Cardiac ventricle fibroblast (primary cell): ENCODE data around the genes GPR176, SRP14 and PLCB2.

DNA sequence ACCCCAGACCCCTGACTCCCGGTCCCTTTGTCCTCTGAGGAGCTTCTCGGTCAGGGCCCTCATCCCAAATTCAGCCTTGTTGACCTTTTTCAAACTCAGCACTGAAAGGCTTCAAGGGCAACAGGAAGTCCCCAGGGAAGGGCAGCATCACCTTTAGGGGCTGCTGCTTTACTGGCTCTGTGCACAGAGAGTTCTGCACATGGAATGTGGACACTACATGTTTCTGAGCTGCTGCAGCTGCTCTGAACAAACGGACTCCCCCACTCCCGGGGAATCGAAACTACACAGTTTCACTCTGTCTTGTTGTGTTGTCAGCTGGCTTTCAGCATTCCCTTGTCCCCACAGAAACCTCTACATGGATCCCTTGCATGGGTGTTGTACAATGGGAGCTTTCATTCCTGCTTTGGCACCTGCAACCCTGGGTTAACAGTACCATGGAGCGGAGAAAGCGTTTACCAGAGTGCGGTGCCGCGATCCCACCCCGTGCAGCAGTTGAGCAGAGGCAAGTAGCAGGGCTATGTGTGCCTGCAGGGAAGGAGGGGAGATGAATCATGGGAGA lies 408.2 kb upstream of the THBS1 start:
- RAMPAGE, long total RNA: no peak

DNA sequence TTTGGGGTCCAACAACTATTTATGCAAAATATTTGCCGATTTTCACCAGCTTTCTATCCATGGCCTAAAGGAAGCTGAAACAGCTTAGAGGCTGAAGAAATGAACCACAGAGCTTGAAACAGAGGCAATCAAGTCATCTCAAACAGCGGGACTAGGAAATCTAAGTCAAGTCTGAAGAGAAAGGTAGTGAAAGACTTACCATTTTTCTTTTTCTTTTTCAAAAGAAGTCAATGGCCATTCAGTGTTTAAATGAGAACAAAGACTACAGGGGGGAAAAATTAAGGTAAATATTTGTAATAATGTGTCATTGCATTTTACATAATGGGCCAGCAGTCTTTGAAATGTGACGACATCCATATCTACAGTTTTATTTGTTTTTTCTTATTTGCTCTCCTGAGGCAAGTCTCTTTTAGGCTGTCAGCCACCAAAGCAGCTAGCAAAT lies 307.2 kb upstream of the THBS1 start:
- RAMPAGE, long total RNA: no peak

- RAMPAGE, long total RNA: no peak
These were observed 160.2 kb upstream of the THBS1 start for GRCh38 chr15:39420427-39421264.

DNA sequence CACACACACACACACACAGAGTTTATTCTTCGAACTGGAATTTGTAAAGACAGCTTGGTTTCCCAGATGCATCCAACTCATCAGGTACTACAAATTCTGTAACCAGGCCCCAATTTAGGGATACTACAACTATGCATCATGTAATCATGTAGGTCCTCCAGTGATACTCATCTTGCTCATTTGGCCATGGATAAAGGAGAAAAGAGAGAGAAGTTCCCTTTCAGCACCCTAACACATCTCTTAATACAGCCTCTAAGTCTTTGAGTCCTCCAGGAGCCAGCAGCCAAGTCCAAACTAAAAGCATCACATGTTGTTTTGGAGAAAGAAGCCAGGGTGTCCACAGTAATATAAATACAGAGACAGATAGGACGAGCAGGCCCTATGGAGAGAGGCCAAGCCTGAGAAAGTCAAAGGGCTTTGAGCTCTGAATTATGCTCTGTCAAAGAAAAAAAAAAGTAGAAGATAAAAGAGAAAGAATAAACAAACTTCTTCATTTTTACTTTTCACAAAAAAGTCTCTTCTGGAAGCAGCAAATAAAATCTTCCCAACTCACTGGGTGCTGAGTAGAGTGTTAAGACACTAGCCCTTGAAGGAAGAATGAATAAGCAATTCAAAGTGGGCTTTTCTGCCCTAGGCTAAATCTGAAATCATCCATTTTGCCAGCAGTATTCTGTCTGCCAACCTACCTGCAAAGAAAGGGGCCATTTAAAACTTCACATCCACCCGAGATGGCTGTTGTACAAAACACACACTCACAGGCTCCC lies 92.4 kb upstream of the THBS1 start:
- RAMPAGE, long total RNA: no peak

- RAMPAGE, long total RNA: no peak
These were observed 805 bp downstream of the THBS1 start for GRCh38 chr15:39581643-39582124.

DNA sequence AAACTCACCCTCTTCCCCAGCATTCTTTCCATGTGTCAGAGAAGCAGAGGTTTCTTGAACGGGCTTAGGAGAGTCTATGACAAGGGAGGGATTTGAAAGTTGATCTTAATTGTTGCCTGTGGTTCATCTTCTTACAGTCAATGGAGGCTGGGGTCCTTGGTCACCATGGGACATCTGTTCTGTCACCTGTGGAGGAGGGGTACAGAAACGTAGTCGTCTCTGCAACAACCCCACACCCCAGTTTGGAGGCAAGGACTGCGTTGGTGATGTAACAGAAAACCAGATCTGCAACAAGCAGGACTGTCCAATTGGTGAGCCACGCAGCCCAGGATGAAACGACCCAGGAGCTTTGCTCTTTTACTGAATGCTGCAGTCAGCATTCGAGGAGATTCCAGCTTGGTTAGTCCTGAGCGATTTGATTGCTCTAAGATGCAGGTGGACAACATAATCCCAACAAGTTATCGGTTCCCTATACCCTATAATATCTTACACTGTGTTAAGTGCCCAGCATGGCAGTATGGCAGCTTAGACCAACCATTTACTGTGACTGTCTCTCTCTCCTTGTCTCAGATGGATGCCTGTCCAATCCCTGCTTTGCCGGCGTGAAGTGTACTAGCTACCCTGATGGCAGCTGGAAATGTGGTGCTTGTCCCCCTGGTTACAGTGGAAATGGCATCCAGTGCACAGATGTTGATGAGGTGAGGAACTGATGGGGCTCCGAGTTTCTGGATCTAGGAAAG lies 7.7 kb downstream of the THBS1 start:
- RAMPAGE, long total RNA: no peak

DNA sequence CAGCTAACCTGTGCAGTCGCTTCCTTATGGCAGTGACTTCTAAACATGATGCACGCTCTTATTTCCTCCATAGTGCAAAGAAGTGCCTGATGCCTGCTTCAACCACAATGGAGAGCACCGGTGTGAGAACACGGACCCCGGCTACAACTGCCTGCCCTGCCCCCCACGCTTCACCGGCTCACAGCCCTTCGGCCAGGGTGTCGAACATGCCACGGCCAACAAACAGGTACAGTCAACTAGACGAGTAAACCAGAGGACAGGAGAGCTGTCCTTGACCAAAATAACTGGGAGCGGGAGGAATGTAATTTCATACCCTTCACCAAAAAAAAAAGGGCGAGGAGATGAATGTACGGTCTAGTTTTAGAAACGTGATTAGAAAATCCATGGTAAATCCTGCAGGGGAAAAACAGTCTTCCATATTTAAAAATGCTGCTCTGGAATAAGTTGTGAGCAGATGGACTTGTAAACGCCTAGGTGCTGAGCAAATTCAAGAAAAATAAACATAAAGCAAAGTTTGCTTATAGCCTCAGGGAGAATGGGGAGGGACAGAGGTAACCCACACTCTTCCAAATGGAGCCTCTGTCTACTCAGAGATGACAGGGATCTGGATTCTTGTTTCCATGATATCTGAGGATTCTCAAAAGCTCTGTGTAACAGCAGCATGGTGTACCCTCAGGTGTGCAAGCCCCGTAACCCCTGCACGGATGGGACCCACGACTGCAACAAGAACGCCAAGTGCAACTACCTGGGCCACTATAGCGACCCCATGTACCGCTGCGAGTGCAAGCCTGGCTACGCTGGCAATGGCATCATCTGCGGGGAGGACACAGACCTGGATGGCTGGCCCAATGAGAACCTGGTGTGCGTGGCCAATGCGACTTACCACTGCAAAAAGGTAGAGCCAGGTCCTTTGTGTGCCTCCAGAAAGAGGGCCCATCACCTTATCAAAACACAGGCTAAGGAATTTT lies 8.5 kb downstream of the THBS1 start:
- RAMPAGE, long total RNA: no peak

- RAMPAGE, long total RNA: no peak
These were observed 18.5 kb downstream of the THBS1 start for GRCh38 chr15:39599383-39599782.

- RAMPAGE, long total RNA: no peak
These were observed 43.9 kb downstream of the THBS1 start for GRCh38 chr15:39624552-39625364.

DNA sequence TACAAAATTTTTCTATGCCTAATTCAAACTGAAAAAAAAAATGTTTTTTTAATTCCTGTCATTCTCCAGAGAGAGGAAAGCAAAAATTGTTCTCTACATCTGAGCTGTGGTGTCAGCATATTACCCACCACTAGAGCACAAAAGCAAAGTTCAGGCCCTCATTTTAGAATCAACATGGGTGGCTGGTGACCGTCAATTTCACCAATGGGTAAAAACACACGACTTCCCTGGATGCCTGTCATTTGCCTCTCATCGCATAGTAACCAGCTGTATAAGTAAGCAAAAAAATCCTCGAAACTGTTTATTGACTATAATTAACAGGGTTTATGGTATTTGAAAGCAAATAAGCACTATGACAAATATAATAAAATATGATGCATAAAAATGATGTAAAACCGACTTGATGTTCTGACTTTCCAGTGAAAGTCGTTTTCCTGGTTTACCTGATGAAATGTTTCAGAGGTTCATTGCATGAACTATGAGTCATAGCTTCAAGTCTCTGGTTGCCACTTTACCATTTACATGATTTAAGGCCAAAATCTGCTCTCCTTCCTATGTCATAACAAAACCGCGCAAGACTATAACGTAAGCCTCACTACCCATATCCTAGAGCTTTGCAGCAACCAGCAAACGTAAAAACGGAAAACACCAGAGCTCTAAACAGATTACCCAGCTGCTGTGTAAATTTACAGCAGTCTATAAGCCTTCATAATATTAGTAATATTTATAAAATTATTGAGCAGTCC lies 60.5 kb downstream of the THBS1 start:
- RAMPAGE, long total RNA: no peak

- RAMPAGE, long total RNA: no peak
These were observed at the start of gene GPR176 for GRCh38 chr15:39919715-39920506. GPR176 (minus strand) TSS chr15:39920266.

DNA sequence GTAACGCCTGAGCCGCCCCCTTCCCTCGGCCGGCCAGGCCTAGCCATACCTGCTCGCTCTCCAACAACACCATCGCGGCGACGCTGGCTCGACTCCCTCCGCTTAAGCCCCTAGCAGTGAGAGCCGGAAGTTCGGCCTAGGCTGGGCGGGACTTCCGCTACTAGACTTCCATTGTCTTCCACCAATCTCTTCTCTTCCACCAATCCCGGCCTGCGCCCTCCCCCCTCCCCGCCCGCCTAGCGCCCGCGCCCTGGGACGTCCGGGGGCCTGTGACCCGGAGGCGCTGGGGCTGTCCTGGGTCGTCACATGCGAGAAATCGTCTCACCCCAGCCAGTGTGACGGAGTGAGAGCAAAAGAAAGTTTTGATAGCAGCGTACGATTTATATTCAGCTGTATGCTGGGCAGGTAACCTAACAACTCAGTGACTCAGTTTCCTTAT lies at the start of gene SRP14:
Gene SRP14, minus strand, starts transcription at position 138 of the 439 bp plus-strand sequence.
- RAMPAGE, long total RNA: start-site peak on the minus strand centred at position 109 of the sequence, 61 bp wide, 8,186 and 649 reads in 2 replicates

DNA sequence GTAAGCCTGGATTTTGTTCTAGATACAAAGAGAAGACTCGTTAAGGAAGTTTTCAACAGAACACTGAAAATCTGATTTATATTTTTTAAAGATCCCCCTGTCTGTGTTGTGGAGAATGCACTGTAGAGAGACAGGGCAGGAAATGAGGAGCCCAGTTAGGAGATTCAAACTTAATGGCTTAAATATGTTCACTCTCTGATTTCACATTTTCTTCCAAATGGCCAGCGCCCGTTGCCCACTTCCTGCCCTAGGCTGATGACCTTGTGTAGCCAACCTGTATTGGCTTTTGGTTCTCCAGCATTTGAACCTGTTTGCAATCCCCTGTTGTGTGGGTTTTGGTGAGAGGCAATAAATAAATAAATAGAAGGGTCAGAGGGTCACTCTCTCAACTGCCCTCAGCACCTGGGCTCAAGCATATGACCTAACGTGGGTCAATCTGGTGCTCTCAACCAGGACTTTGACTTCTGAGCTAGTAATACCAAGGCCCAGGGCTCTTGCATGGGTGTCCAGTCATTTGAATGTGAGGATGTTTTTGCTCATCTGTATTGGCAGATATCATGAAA lies 1.7 kb upstream of the SRP14 start:
- RAMPAGE, long total RNA: no peak

DNA sequence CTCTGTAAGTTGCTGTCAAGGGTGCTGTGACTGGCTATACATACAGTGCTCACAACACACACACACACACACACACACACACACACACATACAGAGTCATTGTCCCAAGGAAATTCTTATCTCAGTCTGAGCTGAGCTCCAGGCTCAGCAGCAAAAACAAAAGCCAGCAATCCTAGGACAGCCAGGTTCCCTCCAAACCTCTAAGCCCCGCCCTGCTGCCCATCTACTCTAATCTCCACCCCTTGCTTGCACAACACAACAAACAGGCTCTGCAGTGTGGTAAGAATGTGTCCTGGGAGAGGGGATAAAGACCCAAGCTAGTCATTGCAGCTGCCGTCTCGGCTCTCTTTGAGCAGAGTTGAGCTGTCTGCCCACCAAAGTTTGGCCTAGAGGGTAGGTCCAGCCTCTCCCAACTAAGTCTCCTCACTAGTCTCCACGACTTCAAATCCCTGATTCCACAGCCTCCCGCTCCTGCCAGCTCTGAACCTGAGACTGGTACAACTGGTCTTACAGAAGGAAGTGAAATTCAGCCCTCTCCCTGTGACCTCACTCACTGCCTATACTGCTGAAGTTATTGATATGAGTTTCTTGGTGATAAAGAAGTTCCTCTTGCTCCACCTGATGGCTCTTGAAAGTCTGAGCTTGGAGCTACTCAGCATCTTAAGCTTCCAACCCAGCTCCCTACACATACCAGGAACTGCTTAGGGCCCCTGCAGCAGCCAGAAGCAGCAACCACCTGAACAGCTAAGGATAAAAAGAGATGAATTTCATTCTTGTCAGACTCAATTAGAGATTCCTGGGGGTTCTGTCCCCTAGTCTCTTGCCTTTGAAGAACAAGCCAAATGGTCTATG lies 2.0 kb downstream of the BMF start:
- RAMPAGE, long total RNA: no peak

DNA sequence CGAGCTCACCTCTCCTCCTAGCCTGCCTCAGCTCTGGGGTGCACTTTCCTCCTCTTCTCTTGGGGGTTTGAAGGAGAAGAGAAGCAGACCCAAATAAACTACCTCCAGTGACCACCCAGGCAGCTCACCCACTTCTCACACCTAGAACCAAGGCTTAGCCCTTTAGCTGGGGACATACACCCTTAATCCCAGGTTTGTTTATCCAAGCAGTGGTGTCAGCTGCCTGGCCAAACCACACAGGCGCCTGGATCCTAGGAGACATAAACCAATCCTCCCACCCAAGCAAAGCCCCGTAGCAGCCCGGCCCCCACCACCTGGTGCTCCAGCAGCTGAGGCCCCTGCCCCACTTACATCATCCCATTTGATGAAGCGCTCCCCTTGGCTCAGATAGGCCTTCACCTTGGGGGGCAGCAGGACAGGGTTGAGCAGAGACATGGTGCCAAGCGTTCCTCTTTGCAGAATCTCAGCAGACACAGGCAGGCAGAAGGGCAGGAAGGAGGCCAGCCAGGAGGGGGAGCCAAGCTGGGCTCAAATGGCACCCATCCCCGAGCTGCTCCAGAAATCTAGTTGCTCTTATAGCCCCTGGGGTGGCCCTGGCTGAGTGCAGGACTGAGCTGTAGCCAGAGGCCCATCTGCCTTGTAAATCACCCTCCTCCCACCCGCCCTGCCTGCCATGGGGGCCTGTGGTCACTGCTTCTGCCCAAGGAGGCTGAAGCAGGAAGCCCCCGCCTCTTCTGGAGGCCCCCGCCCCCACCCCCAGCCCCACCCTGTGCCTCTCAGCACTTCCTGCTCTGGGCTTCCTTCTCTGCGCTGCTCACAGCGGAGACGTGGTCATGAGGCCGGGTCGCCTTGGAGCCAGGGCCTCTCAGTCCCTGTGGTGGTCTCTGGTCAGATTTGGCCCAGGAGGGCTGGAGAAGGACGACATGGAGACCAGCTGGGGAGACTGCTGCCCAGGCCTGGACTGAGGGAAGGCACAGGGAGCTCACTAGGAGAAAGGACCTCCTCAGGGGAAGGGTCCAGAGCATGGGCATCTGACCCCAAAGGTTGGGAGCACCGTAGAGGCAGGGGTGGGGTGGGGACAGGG lies at the start of gene PLCB2:
Gene PLCB2, minus strand, starts transcription at position 698 of the 1,084 bp plus-strand sequence.
- RAMPAGE, long total RNA: no peak

DNA sequence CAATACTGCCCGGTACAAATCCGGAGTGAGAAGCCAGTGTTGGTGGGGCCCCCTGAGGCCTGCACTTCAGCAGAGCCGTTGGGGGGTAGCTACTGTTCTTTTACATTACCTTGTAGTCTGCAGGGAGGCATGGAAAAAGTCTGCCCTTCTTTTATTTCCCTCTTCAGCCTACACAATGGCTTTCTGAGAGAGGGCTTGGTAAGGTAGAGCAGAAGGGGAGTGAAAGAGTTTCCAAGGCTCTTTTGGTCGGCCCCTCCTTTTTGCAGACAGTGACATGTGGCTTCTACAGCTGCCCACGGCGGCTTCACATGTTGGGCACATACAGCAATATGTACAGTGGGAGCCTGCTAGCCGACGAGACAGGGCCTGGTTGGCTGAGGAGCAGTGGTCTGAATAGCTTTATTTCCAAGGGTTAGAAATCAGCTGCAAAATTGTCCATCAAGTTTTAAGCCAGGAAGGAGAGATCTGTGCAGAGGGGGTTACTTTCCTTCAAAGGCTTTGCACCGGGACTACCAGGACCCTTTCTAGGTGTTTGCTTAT lies 4.0 kb downstream of the INAFM2 start:
- RAMPAGE, long total RNA: no peak

DNA sequence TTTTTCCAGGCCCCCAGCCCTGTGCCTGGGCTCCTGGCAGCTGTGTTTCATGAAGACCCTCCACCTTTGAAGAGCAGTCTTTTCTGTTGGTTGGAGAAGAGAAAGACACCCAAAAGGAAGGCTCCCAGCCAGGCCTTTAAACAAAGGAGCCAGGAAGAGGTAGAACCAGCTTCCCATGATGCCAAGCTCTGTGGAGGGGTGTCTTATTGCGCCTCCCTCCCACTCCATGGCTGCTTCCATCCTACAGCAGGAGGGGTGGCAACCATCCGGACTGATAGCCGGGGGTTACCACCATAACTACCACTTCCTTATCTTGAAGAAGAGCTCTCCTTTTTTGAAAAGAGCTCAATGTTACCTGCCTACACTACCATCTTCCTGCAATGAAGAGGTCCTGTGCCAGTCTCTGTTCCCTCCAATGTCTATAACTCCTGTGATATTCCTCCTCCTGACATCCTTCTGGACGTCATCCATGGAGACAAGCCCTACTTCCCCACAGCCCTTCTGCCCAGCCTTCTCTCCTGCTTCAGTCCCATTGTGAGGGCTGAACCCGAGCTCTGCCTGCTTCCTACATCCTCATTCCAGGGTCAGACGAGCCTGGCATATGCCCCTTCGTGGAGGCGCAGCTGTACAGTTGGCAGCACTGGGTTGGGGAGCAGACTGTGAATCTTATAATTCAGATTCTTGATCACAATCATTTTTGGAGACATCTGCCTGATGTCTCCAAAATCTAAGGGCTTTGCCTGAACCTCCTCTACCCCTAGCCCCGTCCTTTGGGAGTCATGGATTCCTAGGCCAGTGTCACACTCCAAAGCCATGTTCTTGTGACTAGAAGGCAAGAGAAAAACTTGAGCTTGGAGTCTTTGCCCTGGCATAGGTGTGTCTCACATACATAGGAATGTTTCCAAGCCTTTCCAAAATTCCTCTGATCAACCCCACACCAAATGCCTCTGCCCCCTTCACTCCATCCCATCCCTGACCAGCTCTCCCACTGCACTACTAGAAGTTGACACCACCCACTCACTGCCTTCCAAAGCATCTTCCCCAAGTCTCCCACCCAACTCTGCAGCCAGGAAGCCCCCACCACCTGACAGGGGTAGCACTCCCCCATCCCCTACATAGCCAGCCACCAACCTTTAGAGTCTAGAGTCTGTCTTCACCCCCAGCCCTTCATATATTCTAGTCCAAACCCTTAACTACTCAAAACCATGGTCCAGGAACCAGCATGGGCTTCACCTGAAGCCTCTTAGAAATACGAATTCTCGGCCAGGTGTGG lies 8.3 kb downstream of the CCDC9B start:
- RAMPAGE, long total RNA: no peak

DNA sequence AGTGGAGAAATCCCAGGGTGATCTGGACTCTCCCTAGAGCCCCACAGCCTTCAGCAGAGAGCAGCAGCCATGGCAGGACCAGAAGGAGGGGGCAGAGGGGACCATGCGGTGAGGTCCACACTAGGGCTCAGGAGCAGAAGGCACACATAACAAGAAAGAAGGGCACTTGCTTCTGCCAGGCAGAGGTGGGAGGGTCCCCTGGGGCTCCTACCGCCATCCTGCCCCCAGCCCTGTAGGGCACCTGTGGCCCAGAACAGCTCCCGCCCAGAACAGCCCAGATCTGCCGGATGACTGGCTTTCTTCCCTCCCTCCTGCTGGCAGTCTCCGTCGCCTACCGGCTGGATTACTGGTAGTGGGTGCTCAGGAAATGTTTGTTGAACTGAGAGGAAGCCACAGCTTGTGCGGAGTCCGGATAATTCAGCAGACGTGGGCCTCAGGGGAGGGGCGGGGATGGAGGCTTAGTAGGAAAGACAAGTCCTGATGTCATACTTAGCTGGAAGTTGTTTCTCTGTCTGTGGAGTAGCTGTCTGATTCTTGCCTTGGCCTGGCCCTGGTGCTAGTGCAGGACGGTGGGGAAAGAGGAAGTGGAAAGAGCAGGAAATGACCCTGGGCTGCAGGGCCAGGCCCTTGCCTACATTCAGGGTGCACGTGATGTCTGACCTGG lies 6.8 kb downstream of the CCDC9B start:
- RAMPAGE, long total RNA: no peak

- RAMPAGE, long total RNA: no peak
These were observed 868 bp downstream of the CHST14 start for GRCh38 chr15:40471306-40472398.

- RAMPAGE, long total RNA: no peak
These were observed 18.9 kb downstream of the CHST14 start for GRCh38 chr15:40489424-40490295.